ENCODE measurements around a stretch of chr16.

DNA sequence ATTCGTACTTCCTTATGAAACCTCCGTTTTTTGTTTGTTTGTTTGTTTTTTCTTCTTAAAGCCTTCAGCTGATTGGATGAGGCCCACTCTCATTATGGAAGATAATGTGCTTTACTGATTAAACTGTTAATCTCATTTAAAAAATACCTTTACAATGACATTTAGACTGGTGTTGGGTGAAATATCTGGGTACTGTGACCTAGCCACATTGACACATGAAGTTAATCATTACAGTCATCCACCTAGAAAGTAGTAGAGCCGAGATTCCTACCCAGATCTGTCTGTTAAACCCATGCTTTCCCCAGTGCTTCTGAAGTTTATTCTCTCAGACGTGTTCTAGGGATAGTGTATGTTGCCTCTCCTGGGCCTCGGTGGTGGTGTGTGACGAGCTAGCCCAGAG is 235.2 kb downstream of the SNX29 start:
- RRBS, result no CpG with 5 or more reads among the region's 6 CpGs

DNA sequence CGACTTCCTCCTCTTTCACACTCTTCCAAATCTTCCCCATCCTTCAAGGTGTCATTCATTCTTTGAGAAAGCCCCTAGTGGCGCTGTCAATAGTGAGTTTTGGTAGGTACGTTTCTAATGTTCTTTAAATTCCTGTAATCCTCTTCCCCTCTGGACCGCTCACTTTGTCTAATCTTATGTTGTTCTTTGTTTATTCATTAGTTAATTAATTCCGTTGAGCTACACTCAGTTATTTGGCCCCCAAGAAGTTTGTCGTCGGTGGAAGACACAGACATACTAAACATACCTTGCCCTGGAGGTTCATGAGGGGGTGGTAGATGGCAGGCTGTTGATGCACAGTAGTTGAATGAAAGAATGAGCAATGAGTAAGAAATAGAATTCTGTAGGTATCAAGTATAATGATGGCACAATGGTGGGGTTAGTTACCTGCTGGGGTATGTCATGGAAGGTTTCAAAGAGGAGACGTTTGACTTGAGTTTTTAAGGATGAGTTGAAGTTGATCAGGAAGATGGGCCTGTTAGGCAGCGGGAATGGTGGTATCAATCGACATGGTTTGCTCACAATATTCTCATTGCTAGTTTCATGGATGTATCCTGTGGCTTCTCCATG is 395.8 kb downstream of the SNX29 start:
- RRBS, result no CpG with 5 or more reads among the region's 10 CpGs

DNA sequence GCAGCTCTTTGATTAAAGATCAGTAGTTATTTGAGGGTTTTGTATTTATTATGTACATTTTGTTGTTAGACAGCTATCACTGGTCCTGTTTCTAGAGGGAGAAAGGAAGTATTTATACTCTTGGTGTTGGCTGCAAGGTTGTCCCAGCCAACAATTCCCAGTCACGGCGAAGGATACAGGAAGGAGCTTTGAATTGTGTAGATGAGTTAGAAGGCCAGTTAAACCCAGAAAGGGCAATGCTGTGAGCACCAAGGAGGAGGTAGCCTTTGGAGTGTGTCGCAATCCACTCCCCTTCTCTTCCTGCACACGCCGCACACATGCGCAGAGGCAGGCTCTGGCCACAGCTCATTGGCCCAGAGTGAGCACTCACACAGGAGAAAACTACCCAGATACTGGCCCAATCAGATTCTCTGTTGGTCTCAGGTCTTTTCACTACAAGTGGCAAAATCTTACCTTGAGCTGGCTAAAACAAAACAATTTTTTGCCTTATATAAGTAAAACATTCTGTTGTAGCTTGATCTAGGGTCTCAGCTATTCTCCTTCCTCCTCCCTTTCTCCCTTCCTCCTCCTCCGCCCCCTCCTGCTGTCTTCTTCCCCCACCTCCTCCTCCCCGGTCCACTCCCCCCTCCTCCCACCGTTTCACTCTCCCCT is 345.1 kb downstream of the CPPED1 start:
- RRBS, result no CpG with 5 or more reads among the region's 9 CpGs

DNA sequence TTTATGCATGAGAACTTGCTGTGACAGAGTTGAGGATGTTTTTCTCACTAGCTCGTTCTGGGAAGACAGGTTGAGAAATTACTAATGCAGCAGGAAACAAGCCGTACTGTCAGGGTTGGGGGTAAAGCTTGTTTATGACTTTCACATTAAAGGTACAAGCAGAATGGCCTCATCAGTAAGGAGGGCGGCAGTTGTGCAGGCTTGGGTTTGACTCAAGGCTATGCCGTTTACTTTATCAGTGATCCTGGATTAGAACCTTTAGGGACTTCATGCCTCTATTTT is 267.5 kb downstream of the CPPED1 start:
- RRBS, result no CpG with 5 or more reads among the region's 4 CpGs

DNA sequence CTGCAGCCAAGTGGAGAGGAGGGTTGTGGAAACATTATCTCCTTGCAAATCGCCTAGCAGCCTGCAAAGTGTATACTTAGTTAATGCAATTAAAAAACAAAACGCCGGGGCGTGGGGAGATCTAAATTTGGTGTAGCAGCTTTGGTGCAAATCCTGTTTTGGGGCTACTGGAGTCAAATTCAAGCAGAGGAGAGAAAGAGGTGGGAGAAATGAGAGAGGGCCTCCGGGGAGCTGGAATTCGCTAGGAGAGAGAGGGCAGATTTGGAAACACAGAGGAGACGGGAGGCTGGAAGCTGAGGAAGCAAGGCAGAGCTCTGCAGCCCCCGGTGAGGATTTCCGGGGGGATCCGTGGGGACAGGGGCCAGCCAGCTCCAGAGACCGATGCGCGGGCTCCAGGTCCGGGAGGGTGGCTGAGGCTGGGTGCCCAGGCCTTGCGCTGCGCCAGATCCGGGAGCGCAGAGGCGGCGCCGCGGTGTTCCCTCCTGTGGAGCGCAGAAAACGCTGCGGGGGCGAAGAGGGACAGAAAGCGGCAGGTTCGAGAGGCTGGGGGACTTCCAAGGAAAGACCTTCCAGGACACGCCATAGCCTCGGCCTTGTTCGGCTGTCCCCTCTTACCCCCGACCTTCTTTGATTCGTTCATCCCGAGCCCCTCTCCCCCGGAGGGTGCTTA is 924 bp upstream of the SHISA9 start:
- RRBS, result 73% methylated on average over 14 of the region's 35 CpGs

DNA sequence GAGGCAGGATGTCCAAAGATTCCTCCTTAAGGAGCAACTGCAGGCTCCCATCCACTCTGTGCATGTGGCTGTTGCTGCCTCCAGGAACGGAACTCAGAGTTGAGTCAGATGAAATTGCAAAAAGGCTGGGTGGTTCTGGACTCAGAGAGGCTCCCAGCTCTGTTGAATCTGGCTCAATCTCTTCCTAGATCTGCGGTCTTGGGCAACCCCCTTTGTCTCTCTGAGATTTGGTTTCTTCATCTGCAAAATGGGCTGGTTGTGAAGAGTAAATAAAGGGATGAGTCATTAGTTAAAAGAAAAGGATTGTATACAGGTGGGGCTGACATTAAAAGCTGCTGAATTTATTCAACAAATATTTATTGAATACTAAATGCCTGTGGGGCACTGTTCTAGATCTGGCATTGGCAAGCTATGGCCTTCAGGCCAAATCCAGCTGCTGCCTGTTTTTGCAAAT is 197.3 kb downstream of the SHISA9 start:
- RRBS, result no CpG with 5 or more reads among the region's 2 CpGs

- RRBS, result no CpG with 5 or more reads among the region's 9 CpGs
Measured at GRCh38 chr16:14050493-14051038, 20.6 kb upstream of the MRTFB start.

GRCh38 chr16:14087935-14088602 is 16.9 kb downstream of the MRTFB start:
- RRBS, result no CpG with 5 or more reads among the region's 7 CpGs

GRCh38 chr16:14109069-14109593 is 38.0 kb downstream of the MRTFB start:
- RRBS, result no CpG with 5 or more reads among the region's 5 CpGs

GRCh38 chr16:14148433-14149032 is 77.4 kb downstream of the MRTFB start:
- RRBS, result no CpG with 5 or more reads among the region's 9 CpGs

DNA sequence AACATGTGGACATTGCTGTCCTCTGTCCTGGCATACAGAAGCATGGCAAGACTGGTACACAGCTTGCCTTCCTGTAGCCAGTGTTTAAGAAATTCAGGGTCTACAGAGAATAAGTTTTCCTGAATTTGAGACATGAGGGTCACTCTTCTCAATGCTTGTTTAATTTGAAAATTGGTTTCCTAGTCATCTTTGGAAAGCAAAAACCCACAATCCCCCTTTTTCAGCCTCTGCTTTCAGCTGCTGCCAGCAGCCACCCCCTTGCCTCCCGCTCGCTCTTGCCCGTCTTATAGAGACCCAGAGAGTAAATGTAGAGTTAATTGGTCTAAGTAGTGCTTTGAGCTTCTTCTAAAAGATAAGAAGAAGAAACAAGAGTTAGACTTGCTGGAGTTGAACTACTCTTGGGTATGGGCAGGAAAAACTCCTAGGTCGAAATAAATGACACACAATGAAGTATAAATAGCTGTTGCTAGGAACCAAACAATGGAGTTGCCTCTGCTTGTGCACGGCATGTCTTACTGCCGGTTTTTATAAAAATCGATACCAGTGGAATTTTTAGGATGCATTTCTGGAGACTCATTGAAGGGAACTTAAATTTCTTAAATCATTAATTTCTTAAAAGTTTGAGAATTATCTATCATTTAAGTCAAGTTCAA is 116.7 kb downstream of the MRTFB start:
- RRBS, result no CpG with 5 or more reads among the region's 7 CpGs

- RRBS, result 9% methylated on average over 46 of the region's 100 CpGs
Measured at GRCh38 chr16:14302206-14303143, 231.4 kb downstream of the MRTFB start.

DNA sequence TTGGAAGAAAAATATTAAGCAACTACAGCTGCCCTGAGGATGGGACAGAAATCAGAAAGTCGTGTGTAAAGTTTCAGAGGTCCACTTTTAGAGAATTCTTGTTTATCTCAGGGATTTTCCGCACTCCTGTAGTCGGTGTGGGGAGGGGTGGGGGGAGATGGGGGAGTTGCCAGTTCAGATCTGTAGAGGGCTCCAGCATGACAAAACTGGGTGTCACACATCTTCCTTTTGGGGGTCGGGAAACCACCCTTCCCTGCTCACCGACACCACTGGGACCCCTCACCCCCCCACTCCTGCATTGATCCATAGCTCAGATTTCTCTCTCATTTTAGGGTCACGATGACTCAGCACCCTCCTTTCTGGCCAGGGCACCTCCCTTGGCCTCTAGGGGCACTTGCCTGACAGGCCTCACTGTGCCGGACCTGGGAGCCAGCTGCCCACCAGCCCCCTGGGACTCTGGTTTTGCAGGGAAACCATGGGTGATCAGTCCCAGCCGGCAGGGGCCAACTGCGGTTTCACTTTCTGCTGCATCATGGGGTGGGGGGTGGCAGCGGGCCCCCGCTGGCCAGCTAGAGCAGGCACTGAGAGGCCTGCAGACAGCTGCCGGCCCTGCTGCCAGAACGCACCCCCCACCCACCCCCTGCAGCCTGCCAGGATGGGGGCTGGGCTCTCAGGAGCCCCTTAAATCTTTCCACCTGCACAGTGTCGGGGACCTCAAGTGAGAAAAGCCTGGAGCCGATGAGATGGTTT is 239.4 kb downstream of the MRTFB start:
- RRBS, result 2% methylated on average over 4 of the region's 15 CpGs

- RRBS, result no CpG with 5 or more reads among the region's 13 CpGs
Measured at GRCh38 chr16:14406092-14406508, 224.0 kb downstream of the PARN start.

DNA sequence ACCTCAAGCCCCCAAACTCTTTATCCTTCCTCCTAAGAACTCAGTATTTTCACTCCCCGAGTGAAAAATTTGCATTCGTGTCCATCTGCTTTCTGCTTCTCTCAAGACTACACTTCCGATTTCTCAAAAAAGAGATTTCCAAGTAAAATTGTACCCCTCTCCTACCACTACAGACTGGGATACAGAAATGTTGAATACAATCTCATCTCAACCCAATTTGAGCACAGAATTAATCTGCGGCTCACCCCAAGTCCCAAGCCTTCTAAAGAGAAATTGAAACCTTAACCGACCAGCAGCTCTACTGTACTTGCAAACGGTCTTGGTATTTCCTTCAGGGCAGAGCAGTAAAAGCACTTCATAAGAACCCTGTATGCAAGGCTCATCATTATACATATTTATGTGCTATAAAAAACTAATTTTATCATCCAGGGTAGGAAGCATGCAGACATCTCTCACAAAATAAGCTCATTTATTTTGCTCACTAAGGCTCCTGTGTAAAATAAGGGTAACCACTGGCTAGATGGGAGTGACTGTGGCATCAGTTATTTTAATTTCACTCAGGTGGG is 65.2 kb downstream of the PARN start:
- RRBS, result no CpG with 5 or more reads among the region's 6 CpGs

GRCh38 chr16:14632272-14632512 is 559 bp upstream of the BFAR start:
- RRBS, result no CpG with 5 or more reads among the region's 11 CpGs

DNA sequence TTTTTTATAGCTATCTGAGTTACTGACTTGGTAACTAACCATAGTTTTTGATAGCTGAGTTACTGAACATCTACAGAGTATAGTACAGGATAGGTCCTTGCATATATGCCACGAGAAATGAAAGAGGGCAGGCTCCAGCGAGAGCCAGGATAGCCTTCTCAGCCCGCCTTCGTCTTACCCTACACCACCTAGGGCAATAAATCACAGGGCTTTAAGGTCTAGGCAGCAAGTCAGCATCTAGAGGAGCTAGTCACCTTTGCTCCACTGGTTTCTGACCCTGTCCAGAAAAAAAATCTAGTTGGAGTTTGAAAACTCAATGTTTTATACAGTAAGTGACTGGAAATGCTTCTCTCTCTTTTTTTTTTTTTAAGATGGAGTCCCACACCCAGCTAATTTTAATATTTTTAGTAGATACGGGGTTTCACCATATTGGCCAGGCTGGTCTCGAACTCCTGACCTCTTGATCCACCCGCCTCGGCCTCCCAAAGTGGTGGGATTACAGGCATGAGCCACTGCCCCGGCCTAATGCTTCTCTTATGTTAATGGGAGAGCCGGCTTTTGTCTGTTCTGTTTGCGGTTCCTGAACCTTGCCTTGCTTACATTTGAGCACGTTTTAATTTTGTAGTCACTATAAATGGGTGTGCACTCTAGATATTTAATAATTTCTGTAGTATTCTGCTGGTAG is 2.8 kb downstream of the BFAR start:
- RRBS, result no CpG with 5 or more reads among the region's 12 CpGs

DNA sequence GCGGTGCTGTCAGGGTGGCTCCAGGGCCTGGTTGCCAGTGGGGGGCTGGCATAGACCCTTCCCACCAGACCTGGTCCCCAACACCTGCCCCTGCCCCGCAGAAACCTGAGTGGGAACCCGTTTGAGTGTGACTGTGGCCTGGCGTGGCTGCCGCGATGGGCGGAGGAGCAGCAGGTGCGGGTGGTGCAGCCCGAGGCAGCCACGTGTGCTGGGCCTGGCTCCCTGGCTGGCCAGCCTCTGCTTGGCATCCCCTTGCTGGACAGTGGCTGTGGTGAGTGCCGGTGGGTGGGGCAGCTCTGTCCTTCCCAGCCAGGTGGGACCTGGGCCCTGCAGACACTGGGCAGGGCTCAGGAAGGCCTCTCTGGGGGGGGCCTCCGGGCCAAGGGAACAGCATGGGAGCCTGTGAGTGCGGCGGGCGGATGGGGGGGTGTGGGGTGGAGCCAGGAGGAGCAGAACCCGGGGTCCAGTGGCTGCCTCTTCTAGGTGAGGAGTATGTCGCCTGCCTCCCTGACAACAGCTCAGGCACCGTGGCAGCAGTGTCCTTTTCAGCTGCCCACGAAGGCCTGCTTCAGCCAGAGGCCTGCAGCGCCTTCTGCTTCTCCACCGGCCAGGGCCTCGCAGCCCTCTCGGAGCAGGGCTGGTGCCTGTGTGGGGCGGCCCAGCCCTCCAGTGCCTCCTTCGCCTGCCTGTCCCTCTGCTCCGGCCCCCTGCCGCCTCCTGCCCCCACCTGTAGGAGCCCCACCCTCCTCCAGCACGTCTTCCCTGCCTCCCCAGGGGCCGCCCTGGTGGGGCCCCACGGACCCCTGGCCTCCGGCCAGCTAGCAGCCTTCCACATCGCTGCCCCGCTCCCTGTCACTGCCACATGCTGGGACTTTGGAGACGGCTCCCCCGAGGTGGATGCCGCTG is 19.0 kb upstream of the NPIPA1 start:
- RRBS, result no CpG with 5 or more reads among the region's 36 CpGs

DNA sequence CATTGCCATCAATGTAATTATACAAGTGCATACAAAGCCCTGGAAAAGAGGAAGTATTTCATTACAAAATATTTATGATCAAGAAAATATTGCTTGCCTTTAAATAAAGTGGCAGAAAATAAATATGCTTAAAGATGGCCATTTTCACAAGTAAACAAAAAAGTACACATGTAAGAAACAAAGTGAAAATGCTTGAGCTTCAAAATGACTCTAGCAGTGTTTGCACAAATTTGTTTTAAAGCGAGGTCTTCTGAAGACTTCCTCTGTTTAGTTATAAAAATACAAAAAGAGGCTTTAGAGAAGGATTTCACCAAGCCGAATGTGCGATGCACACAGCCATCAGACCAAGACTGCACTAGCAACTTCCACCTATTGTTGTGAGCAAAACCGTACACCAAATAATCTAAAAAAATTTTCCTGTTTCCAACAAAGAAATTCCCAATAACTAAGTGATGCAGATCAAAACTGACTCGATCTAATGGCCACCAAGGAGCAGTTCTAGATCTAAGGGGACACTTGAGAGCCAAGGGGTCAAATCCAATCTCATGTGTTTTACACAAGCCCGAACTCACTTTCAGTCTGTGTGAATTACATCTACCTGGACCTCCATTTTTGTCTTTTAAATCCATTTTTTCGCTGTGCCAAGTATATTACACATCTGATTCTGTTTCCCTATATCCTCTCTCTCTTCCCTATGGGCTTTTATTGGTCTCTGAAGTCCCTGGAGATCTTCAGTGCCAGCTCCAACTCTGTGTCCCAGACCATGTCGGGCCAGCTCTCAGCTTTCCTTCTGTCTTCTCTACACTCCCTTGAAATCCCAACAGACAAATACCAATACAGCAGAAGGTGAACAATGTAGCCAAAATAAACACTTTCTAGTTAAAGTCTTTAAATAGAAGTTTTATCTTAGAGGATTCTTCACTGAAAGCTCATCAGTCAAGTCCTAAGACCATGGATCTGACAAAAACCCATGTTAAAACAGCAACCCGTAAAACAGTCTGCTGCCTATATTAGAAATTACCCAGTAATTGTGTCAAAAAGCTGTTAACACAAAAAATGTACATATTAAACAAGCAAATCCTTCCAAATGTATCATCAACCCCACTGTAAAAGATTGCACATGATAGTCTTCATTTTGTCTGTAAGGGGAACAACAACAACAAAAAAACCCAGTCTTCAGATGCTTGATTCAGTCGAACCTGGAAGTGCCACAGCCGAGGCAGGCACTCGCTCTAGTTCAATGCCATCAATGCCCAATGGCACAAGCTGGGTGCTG is 5.0 kb upstream of the NTAN1 start:
- RRBS, result no CpG with 5 or more reads among the region's 12 CpGs

DNA sequence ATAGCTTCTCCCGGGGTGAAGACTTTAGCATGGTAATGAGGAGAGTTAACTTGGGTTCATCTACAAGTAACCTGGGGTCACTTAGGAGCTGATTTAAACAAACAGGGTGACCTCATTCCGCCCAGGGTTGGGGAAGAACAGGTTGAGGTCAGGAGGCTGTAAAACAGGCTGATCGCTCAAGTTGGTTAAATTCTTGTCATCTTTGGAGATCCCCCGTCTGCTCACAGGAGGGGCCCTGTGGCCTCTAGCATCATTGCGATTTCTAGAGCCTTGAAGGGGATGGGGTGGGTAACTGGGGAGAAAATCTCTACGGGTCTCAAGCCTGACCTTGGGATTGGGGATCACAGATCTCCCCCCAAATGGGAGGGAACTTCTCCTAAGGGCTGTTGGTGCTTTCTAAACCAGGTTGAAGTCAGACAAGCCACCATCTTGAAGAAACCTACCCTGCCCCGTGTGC is 1.8 kb downstream of the MPV17L start:
- RRBS, result no CpG with 5 or more reads among the region's 7 CpGs

Measured in CMK (cell line).